ENCODE measurements around a stretch of chr12.

- RRBS, 2 experiments: 73 to 100% methylated on average over 2 of the region's 13 CpGs
Measured at GRCh38 chr12:109592951-109593396, 19.4 kb downstream of the MVK start.

DNA sequence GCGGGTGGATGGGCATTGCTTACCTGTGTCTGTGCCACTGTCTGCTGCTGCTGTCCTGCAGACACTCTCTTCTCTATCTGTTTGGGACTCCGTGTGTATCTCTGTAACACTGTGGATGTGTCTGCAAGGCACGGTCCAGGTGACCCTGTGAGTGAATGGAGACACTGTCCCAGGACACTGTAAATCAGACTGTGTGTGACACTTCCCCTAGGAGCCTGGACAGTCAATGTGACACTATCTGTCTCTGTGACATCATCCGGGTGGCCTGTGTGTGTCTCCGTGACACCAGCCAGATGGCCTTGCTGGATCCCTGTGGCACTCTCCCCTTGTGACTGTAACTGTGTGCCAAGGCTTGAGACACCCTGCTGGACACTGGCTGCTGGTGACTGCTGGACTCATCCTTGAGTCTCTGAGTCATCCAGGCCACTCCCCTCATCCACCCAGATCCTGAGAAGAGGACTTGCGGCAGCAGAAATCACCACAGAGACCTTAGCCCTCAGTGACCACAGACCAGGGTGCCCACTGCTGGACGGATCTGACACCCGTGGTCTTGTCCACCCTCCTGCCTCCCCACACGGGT, 51.5 kb downstream of the MVK start:
- RRBS, 2 experiments: no CpG with 5 or more reads among the region's 9 CpGs

DNA sequence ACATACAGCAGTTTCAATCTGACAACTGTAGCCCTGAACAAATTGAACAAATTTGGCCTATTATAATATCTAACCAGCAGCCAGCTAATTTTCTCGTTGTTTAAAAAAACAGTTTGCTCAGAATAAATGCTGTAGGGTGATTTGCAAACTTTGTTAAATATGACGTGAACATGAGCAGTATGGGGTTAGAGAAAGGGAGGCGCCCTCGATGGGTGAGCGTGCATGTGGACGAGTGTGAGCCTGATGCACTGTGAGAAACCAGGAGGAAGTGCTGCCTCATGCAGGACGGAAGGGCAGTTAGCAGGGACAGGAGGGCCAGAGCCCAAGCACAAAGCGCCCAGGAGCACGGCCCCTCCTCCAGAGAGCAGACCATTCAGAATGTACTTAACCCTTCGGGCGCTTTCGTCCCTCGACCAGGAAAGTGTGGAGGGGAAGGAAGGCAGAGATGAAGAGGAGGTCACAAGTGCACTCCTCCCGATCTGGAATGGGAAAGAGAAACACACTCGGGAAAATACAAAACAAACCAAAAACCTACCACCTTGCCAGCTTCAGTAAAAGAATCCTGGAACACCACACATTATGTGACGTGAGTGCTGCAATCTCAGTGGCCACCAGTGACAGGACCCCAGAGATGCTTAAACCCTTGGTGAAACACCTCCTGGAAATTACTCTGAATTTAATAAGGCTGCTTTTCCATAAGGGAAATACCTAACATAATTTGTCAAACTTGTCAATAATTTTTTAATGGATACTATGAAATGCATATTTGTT, 45.0 kb downstream of the TCHP start:
- RRBS, 2 experiments: no CpG with 5 or more reads among the region's 16 CpGs

DNA sequence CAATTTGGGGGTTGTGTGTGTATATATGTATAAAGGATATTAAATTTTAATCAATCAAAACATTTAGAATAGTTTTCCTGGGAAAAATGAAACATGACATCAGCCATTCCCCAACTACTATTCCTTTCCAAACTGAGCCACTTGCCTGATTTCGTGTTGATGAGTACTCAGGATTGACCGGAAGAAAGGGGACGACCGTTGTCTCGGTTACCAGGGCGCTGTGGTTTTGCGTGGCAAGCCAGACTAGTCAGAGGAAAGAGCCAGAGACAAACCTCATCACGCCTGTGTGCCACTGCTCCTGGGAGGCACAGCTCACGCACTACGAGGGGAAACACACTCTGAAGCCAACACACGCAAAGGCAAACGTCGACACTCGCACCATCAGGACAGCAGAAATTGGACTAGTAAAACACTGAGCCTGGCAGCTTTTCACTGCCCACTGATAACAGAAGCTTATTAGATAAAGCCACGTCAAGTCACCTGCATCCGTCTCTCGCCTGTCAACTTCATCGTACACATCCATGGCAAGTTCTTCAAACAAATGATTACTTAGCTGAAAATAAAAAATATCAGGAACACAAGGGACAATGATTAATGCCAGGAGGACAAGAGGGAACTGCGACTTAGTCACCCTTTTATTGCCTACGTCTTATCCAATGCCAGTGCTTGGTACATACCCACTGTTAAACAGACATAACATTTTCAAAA, 34.9 kb downstream of the GIT2 start:
- RRBS, 2 experiments: no CpG with 5 or more reads among the region's 20 CpGs

DNA sequence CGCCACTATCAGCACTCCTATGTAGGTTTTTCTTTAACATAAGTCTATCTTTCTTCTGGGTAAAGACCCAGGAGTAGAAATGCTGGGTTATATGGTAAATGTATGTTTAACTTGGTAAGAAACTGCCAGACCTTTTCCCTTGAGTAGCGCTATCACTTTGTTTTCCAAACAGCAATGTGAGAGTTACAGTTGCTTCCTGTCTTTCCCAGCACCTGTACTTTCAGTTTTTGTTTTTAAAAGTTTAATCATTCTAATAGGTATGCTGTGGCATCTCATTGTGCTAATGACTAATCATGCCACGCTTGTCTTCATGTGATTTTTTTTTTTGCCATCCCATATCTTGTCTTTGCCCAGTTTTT, 28.2 kb downstream of the GIT2 start:
- RRBS, 2 experiments: no CpG with 5 or more reads among the region's 3 CpGs

DNA sequence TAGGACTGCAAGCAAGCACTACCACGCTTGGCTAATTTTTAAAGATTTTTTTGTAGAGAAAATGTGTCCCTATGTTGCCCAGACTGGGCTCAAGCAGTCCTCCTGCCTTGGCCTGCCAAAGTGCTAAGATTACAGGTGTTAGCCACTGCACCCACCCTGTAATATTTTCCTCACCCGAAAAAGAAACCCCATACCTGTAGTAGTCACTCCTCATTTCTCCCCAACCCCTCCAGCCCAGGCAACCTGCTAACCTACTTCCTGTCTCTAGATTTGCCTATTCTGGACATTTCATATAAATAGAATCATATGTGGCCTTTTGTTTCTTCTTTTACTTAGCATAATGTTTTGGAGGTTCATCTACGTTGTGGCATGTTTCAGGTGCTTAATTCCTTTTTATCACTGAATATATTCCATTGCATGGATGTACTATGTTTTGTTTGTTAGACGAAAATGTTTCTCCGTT, 6.1 kb downstream of the ANKRD13A start:
- RRBS, 2 experiments: no CpG with 5 or more reads among the region's 5 CpGs

DNA sequence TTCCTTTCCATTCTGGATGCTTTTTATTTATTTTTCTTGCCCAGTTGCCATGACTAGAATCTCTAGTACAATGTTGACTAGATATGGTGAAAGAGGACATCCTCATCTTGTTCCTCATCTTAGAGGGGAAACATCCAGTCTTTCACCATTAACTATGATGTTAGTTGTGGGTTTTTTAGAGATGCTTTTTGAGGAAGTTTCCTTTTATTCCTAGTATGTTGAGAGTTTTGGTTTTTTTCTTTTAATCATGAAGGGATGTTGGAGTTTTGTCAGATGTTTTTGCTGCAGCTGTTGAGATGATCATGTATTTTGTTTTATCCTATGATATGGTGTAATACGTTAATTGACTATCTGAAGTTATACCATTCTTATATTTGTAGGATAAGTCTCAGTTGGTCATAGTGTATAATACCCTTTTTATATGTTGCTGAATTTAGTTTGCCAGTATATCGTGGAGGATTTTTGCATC, 8.8 kb downstream of the ANKRD13A start:
- RRBS, 2 experiments: no CpG with 5 or more reads among the region's 2 CpGs

DNA sequence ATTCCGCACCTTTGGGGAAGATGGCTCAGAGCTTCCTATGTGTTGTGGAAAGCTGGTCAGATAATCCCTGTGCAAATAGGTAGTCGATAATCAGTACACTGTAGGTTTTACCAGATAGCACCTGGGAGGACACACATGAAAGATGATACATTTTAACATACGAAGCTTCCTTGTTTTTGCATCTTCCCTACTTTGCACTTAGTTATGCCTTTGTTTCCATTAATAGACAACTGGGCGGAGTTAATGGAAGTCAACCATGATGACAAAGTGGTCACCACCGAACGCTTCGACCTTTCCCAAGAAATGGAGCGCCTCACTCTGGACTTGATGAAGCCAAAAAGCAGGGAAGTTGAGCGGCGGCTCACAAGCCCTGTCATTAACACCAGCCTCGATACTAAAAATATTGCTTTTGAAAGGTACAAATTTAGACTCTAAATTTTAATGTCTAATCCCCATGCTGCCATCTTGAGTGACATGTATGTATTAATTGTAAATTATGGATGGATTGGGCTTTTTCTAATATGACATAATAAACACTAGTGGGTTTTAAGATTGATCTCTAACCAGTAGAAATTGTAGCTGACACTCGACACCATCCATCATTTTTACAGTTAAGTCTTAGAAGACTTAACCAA, 19.8 kb downstream of the ANKRD13A start:
- RRBS, 2 experiments: no CpG with 5 or more reads among the region's 12 CpGs

DNA sequence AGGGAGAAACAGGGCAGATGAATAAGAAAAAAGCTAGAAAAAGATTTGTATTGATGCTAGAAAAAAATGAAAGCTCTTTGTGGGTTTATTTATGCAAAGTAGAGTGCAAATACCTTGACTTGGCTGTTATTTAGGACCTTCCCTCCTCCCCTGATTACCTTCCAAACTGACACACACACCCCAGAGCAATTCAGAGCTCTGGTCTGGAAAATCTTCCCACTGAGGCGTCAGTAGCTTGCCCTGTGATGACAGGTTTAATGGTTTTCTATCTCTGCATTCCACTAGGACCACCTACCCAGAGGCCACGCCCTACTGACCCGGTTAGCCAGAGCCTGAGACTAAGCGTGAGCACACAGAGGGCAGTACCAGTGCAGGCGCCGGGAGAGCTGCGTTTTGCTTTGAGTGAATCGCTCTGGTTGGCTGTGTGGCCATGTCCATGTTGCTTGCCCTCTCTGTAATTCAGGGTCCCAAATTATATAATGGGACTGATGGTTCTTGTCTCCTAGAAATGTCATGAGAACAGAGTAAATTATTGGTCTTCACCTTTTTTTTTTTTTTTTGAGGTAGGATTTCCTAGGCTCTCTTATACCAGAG, 36.2 kb upstream of the ATP2A2 start:
- RRBS, 2 experiments: 60 to 76% methylated on average over 4 of the region's 8 CpGs

DNA sequence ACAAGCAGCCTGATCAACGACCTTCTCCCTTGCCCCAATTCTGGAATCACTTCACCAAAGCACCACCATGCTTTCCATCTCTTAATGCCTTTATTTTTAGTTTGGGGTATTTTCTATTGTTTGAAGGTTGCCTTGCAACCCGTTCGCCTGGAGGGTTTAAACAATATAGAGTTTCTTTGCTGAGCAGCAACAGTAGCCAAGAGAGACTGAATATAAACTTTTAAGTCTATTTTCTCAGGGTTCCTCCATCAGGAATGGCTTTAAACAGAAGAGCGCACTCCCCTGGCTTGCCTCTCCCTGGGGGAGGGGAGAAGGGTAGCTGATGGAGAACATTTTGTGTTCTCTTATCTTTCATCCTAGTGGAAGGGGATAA, 34.6 kb upstream of the ATP2A2 start:
- RRBS, 2 experiments: no CpG with 5 or more reads among the region's 4 CpGs

- RRBS, 2 experiments: no CpG with 5 or more reads among the region's 4 CpGs
Measured at GRCh38 chr12:110270259-110271154, 10.5 kb upstream of the ATP2A2 start.

DNA sequence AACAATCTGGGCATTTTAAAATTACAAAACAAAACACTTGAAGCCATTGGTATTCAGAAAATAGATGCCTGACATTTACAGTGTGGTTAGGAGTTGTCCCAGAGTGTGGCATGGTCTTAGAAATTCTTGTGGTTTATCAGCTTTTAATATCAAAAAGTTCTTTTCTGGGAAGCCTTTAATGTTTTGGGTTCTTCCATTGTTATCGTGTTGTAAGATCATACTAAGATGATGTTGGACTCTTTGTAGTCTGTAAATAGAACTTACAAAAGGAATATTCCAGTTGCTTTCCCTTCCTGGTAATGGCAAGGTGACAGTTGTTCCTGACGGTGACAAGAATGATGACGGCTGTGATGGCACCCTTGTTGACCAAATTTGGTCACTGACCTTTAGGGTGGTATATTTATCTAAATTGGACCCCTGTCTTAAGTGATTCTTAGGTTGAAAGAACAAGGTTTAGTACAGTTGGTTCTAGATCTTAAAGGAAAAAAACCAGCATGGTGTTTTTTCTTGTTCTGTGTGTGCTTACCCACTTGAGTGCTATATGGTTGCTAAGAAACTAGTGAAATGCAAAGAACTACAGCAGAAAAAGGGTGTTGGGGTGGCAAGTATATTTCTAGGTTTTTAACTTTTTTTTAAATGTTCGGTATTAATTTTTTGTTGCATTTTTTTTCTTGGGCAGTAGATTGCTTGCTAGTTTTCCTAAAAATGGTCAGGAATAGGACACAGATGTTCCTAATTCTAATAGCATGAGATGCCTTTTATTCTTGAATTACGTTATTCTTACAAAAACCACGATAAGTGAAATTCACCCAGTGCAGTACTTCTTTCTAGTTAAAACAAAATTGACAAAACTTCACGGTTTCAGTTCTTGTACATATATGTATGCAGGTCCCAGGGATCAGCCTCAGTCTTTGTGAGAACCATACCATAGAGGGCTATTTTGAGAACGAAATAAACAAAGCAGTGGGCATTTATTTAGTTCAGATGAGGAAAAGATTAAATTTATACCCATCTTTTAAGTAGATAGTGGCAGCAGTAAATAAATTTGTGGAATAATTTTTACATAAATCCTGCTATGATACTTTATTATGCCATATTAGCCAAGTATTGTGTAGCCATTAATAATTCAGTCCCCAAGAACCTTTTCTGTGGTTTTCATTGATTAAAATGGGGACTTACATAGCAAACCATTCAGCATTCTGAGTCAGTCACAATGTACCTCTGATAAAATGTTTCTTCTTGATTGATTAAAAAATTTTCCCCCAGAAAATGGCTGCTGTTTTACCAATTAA, 2.3 kb downstream of the ATP2A2 start:
- RRBS, 2 experiments: no CpG with 5 or more reads among the region's 8 CpGs

GRCh38 chr12:110291776-110292276, 10.8 kb downstream of the ATP2A2 start:
- RRBS, 2 experiments: no CpG with 5 or more reads among the region's 5 CpGs

GRCh38 chr12:110296252-110296794, 15.3 kb downstream of the ATP2A2 start:
- RRBS, 2 experiments: no CpG with 5 or more reads among the region's 5 CpGs

DNA sequence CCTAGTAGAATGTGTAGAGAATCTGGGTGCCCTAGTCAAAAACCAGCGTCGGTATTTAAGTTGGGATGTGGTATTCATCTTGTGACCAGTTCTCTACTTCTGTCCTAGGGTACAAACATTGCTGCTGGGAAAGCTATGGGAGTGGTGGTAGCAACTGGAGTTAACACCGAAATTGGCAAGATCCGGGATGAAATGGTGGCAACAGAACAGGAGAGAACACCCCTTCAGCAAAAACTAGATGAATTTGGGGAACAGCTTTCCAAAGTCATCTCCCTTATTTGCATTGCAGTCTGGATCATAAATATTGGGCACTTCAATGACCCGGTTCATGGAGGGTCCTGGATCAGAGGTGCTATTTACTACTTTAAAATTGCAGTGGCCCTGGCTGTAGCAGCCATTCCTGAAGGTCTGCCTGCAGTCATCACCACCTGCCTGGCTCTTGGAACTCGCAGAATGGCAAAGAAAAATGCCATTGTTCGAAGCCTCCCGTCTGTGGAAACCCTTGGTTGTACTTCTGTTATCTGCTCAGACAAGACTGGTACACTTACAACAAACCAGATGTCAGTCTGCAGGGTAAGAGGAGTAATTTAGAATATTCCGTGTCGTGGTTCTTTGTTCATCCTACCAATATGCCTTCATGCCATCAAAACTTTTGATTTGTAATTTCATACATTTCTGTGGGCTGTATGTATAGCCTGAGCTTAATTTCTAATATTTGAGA, 46.6 kb downstream of the ATP2A2 start:
- RRBS, 2 experiments: no CpG with 5 or more reads among the region's 10 CpGs

DNA sequence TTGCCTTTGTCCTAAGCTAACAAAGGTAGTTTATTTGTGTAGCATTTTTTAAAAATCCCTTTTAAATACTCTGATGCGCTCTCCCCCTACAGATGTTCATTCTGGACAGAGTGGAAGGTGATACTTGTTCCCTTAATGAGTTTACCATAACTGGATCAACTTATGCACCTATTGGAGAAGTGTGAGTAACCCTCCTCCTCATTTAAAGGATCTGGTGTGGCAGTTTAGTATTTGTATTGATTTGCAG, 51.4 kb downstream of the ATP2A2 start:
- RRBS, 2 experiments: no CpG with 5 or more reads among the region's 1 CpG

- RRBS, 2 experiments: no CpG with 5 or more reads among the region's 8 CpGs
Measured at GRCh38 chr12:110347039-110347391, 56.5 kb downstream of the ANAPC7 start.

DNA sequence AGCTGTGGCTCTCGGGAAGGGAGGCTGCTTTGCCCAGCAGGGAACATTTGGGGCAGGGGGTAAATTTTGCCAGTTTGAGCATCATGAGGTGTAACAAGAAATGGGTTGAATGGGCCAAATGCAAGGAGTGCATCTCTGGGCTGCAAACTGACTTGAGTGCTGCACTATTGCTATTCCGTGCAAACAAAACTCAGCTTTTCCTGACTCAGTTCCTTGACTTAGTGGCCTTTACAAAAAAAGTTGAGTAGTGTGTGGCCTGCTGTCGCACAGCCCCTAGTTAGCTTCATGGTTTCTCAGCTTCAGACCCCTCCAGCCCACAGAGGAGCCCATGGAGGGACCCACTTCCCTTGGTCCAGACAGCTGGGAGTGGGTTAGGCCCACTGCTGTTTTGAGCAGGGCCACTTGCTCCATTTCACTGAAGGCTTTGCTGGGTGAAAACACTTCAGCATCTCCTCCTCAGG, 54.7 kb downstream of the ANAPC7 start:
- RRBS, 2 experiments: no CpG with 5 or more reads among the region's 3 CpGs

DNA sequence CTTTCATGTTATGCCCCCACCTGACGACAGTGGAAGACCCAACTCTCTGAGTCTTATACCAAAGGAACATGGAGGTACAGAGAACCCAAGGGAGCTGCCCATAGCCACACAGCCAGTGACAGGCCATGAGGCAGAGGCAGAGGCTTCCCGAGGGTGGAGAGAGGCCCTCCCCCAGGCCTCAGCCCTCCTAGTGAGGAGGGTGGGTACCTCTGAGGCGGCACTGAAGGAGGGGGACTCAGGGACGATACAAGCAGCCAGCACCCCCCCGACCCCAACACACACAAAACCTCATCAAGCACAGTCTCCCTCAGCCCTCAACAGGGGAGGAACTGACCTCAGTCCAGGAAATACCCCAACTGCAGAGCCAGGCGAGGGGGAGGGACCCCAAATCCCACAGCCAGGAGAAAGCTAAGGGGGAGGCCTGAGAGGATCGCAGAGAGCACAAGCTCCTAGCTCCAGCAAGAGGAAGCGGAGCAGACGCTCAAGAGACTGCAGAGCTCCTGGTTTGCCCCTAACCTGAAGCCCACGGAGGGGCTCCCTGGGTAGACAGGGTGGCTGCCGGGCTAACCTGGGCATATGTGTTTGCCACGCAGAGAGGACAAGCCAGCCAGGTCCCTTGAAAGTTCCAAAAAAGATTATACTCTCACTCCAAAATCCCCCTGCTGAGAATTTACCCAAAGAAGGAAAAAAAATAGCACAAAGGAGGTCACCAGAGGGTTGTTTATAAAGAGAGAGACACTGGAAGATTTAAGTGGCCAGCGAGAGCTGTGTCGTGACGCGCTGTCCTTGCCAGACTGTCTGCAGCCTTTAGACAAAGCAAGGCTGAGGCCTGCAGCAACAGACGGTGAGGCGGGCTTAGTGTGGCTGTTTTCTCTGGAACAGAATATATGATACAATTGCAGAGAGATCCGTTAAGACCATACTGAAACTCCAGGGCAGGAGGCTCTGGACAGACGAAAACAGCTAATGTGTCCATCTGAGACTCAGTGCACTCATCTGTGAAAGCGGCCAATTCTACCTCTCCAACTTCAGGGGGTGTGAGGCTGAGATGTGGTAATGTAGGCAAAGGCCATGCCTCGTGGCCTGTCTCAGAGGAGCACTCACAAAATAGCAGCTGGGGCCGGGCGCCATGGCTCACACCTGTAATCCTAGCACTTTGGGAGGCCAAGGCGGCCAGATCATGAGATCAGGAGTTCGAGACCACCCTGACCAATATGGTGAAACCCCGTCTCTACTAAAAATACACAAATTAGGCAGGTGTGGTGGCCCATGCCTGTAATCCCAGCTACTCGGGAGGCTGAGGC, 36.5 kb downstream of the ANAPC7 start:
- RRBS, 2 experiments: no CpG with 5 or more reads among the region's 28 CpGs

GRCh38 chr12:110373738-110374187, 29.7 kb downstream of the ANAPC7 start:
- RRBS, 2 experiments: no CpG with 5 or more reads among the region's 11 CpGs

Measured in bronchial epithelial cell (primary cell).